ENCODE results near the gene TLCD3A.

GRCh38 chr17:257714-258327, 76.4 kb upstream of the DOC2B start:
- PRO-cap, 2 experiments: no peak in any of the 2 experiments

GRCh38 chr17:265547-266043, 84.1 kb upstream of the DOC2B start:
- PRO-cap, 2 experiments: no peak in any of the 2 experiments

- PRO-cap, 2 experiments: no peak in any of the 2 experiments
Observed at GRCh38 chr17:266046-266560, 84.7 kb upstream of the DOC2B start.

GRCh38 chr17:334810-335531, 17.6 kb downstream of the RPH3AL start:
- PRO-cap, 2 experiments: no peak in any of the 2 experiments

- PRO-cap, 2 experiments: no peak in any of the 2 experiments
Observed at GRCh38 chr17:342995-343609, 9.5 kb downstream of the RPH3AL start.

DNA sequence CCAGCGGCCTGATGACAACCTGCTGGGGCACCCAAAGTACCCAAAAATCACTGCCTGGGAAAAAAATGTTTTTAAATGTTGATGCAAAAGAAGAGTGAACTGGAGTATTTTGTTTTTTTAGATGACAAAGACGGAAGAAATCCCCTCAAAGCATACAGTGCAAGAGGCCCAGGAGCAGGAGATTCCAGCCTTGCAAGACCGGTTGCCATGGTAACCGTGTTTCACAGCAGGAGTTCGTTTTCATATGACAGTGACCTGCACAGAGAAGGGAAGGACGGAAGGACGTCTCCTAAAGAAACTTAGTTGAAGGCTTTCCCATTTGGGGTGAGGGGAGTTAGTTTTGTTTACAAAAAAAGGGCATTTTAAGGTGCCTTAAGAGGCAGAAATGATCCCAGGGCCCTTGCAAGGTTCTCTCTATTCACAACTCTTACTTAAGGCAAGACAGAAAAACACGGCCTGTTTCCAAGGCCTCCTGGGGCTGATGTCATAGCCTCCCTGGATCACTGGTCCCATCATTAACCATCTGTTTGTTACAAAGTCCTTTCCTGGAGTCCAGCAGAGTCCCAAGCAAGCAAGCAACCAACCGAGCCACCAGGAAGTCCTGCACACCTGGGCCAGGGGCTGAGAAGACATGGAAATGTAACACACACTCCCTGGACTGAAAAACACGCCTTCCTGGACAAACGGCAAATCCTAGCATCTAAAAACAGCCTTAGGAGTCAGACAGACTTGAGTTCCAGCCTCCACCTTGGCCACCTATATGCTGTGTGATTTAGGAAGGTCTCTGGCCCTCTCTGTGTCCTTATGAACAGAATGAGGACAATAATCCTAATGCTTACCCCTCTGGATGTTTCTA, 27.3 kb upstream of the C17orf97 start:
- PRO-cap, 2 experiments: no peak in any of the 2 experiments

GRCh38 chr17:601692-602375, 112.8 kb downstream of the VPS53 start:
- PRO-cap, 2 experiments: no peak in any of the 2 experiments

GRCh38 chr17:638744-639581, 75.7 kb downstream of the VPS53 start:
- PRO-cap, 2 experiments: no peak in any of the 2 experiments

- PRO-cap, 2 experiments: no peak in any of the 2 experiments
Observed at GRCh38 chr17:673045-673735, 41.4 kb downstream of the VPS53 start.

- PRO-cap, 2 experiments: peak in 2 of 2 experiments; most common plus-strand start chr17:732473 (in 2); most common minus-strand start chr17:732321 (in 1)
Observed at GRCh38 chr17:731993-732959, at the start of gene TLCD3A. Gene TLCD3A (plus strand): TSS chr17:732596.

GRCh38 chr17:732960-733285, 527 bp downstream of the TLCD3A start:
- PRO-cap, 2 experiments: no peak in any of the 2 experiments

DNA sequence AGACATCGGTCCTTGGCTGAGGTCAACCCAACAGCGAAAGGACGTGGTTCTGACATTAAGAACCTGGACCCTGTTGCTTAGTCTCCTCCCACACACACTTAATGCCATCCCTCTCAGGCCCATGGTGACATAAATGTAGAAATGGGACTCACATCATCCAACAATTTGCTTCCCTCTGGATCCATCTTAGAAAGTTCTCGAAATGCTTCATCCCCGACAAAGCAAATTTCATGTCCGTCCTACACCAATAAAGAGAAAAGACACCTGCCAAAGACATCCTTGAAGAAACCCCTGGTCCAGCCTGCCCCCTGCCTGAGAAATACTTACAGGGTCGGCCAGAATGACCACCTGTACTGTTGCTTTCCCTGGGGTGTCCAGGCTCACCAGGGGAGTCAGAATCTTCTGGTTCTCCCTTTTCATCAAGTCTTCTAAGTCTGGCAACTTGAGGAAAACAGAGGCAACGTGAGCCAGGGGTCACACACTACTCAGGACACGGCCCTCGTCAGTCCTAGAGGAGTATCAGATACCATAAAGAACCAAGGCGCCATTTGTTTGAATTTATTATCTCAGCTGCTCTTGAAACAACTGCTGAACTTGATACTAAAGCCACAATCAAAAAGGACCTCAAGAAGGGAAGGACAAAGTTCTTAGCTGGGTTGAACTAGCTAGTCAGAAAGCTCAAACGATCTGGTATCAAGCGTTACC, 12.2 kb downstream of the GLOD4 start:
- PRO-cap, 2 experiments: no peak in any of the 2 experiments

DNA sequence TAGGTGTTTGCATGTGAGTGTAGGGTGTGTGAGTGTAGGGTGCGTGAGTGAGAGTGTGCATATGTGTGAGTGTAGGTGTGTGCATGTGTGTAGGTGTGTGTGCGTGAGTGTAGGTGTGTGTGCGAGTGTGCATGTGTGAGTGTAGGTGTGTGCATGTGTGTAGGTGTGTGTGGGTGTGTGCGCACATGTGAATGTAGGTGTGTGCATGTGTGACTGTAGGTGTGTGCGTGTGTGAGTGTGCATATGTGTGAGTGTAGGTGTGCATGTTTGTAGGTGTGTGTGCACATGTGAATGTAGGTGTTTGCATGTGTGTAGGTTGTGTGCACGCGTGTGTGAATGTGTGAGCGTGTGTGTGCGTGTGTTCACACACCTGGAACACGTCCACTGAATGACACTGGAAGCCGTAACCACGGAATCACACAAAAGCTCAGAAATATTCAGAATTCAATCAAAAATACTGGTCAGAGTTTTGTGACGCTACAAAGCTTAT, 30.6 kb downstream of the MRM3 start:
- PRO-cap, 2 experiments: no peak in any of the 2 experiments

DNA sequence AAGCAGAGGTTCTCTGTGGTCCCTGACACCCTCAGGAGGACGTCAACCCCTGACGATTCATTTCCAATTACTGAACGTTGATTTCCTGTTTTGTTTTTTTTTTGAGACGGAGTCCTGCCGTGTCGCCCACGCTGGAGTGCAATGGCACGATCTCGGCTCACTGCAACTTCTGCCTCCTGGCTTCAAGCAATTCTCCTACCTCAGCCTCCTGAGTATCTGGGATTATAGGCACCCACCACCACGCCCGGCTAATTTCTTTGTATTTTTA, 65.8 kb downstream of the MRM3 start:
- PRO-cap, 2 experiments: no peak in any of the 2 experiments

GRCh38 chr17:858943-859795, 77.0 kb downstream of the MRM3 start:
- PRO-cap, 2 experiments: no peak in any of the 2 experiments

GRCh38 chr17:883013-883978, 96.3 kb downstream of the NXN start:
- PRO-cap, 2 experiments: peak in 2 of 2 experiments; most common plus-strand start chr17:883558 (in 1); most common minus-strand start chr17:883303 (in 2)

DNA sequence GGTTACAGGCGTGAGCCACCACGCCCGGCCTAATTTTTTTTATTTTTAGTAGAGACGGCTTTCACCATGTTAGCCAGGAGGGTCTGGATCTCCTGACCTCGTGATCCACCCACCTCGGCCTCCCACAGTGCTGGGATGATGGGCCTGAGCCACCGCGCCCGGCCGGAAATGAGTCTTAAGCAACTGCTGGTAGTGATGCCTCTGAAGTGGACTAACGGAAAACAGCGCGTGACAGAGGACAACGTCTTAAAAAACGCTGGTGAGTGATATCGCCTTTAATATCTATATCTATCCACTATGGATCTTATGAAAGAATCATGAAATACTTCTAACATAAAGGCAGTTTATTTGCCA, 69.9 kb downstream of the NXN start:
- PRO-cap, 2 experiments: no peak in any of the 2 experiments

DNA sequence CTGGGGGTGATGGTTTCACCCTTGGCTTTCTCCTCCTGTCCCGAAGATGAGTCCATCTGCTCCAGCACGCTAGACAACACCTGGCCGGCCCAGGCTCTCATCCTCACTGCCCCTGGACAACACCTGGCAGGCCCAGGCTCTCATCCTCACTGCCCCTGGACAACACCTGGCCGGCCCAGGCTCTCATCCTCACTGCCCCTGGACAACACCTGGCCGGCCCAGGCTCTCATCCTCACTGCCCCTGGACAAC, 58.1 kb downstream of the NXN start:
- PRO-cap, 2 experiments: no peak in any of the 2 experiments

DNA sequence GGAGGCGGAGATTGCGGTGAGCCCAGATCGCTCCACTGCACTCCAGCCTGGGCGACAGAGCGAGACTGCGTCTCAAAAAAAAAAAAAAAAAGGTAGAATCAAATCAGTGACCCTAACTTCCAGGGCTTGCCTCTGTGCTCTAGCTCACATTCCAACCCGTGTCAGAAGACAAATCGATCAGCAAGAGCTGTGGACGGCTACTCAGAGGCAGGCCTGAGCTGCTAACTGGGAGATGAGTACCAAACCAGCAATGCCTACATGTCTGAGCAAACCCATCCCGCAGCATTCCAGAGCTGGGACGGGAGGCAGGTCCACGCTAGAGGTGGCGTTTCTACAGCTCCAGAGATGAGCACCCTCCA, 6.6 kb downstream of the NXN start:
- PRO-cap, 2 experiments: no peak in any of the 2 experiments

DNA sequence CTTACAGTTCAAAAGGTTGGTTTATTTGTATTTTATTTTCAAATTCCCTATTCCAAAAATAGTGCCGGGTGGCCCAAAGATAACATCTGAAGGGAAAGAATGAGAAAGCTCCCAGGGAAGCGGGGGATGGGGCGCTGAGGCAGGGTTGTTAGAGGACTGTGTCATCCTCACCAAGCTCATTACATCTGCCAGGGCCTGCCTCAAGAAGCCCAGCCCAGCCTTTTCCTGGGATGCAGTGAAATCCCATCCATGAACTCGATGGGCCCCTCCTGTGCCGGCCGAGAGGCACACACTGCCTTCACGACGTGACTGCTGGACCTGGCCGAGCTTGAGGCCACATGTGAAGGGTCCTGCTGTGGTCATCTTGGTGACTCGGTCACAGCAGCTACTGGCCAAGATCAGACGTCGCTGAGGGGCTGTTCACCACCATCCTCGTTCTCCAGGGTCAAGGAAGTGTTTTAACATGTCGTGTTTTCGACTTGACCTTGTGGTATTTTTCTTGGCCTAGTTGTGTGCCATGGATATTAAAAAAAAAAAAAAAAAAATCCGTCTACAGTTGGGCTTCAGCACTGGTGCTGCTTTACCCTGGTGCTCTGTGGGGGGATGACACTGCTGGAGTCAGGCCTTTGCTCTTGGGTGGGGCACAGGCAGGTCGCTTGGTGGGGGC, 4.8 kb downstream of the TIMM22 start:
- PRO-cap, 2 experiments: no peak in any of the 2 experiments

Measured in right ventricle myocardium (tissue), 1 donor.